RPMI7951 (cell line): ENCODE data around the gene NTN4.

GRCh38 chr12:94389737-94390270 lies 69.9 kb downstream of the CEP83 start:
- RAMPAGE, long total RNA = no peak

- RAMPAGE, long total RNA = no peak
These were observed 684 bp upstream of the CEP83 start for GRCh38 chr12:94460161-94460941.

DNA sequence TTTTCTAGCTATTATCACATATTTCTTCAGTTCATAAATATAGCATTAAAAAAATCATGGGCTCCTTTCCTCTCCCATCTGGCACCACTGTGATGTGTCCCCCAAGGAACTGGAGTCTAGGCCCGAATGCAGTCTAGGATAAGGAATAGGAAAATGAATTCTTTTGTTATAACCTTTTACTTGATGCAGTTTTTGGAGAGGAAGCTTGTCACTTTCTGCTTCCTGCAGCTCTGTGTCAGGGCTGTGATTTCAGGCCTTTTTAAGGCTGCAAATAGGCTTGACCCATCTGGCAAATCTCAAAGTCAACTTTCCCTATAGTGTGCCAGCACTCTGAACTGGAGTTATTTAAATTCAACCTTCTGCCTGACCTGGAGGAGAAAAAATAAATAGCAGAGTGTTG lies 51.8 kb upstream of the CEP83 start:
- RAMPAGE, long total RNA = no peak

DNA sequence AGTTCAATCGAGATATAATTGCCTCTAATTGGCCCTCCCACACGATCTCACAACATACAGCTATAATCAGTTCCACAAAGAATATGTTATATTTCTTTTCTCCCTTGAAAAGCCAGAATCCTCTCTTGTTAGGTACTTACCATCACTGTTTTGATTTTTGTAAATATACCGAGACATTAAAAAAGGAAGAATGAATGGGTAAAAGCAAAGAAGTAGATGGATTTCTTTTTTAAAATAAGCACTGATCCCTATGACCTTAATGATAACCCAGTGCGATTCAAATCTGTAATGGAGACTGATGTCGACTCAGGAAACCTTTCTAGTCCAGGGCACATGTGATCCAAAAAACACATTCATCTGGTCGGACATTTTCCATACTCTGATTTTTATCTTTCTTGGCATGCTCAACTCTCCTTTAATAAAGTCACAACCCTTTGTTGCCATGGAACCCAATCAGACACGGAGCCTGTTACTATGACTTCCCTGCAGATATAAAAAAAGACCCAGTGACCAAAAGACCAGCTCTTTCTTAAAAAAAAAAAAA lies 28.0 kb downstream of the TMCC3 start:
- RAMPAGE, long total RNA = no peak

GRCh38 chr12:95225509-95226274 lies 8.1 kb downstream of the VEZT start:
- RAMPAGE, long total RNA = no peak

DNA sequence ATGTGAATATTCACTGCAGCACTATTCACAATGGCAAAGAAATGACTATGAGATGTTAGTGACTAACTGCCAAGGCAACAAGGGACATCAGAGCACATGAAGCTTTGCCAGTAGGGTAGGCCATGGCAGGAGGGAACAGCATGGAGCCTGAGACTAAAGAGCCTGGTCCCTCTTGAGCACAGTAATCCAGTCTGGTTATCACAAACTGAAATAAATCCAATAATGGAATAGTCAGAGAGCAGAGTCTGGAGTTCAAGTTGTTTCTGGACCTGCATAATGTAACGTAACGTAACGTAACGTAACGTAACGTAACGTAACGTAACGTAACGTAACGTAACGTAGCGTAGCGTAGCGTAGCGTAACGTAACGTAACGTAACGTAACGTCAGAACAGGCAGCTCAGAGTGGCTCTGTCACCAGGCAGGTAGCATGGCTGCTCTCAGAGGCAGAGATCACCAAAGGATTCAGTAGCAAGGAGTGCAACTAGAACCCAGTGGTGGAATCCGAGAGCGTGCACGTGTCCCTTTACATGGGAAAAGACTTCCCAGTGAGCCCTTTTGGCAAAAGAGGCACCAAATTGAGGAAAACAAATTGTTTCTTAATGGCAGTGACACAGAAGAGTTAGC lies 85.7 kb upstream of the USP44 start:
- RAMPAGE, long total RNA = no peak

- RAMPAGE, long total RNA = no peak
These were observed 95.7 kb upstream of the USP44 start for GRCh38 chr12:95647006-95647270.

DNA sequence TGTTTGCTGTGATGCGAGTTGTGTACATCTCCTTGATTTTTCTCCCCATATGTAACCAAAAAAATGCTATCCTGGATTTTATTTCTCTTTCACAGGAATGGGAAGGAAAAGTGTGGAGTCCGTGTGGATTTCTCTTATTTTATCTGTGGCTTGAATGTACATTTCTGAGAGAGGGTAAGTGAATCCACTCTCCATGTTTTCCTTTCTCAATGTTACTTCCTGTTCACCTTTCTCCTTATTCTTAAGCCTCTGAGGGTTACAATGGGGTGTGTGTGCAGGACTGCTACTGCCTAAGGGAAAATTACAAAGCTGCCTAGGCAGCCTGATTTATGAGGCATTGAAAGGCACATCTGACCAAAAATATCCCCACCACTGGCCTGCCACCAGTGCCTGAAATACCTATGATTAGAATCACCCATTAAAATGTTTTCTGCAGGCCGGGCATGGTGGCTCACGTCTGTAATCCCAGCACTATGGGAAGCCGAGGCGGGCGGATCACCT lies 98.0 kb upstream of the USP44 start:
- RAMPAGE, long total RNA = no peak

DNA sequence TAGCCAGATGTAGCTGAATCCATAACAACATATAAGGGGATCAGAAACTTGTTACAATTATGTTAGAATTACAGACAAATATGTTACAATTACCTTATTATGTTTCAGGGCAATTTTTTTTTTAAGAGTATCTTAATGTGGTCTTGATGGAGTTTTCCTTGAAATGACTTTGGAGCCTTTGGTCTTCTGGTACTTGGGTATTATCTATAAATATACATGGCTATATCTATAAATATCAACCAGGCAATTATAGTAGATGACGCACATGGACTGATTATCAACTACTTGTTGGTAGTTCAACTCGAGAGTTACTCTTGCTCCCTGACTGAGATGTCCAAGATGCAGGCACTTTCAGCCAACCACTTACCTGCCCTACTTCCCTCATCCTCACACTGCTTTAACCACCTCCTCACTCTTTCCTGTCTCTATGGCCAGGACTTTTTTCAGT lies 85.5 kb downstream of the NTN4 start:
- RAMPAGE, long total RNA = no peak

GRCh38 chr12:95710271-95710707 lies 80.3 kb downstream of the NTN4 start:
- RAMPAGE, long total RNA = no peak

- RAMPAGE, long total RNA = no peak
These were observed at the start of gene NTN4 for GRCh38 chr12:95790489-95791231. NTN4 (minus strand) TSS chr12:95790764.

- RAMPAGE, long total RNA = no peak
These were observed 38.0 kb upstream of the LTA4H start for GRCh38 chr12:96072987-96074087.

DNA sequence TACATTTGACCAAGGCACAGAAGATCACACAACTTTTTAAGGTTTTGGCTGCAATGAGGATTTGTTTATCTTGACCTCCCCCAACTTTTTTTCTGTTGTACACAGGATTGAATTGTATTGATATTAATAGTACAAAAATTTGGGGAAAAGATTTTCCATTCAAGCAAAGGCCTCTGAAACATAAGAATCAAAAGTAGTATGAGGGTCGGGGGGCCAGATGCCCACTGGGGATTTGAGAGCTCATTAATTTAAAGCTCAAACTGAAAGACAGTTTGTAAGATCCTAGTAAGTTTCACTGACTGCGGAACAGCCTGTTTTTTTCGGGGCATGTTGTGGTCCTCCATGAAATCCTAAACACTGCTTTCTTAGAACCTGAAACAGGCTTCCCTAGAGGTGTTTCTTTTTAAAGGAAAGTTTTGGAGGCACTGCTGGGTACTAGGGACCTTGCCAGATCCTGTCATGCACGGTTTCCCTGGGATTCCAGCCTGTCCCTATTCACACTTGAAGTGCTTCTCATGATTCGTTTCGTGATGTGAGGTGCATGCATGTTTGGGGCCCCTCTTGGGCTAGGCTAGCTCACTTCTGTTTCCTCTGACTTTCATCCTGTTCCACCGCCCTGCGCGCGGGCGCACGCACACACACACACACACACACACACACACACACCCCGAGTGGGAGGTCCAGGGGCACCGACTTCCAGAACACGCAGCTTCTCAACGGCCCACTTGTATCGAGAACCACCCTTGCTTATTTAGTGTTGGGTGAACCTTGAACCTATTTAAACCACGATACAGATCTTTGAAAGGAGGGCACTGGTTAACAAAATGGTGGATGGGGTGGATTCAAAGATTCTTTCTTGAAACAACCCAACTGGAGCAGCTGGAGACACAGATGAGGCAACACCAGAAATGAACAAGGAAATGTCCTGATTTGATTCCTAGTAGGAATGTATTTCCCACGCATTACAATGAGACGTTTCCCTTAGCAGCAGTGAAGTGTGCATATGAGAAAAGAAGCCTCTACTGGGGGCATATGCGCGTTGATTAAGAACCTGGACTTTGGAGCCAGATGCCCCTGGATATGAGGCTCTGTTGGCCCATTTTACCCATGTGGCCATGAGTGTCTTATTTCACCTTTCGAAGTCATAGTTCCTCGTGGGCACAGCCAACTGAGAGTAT lies 16.1 kb downstream of the ELK3 start:
- RAMPAGE, long total RNA = no peak

DNA sequence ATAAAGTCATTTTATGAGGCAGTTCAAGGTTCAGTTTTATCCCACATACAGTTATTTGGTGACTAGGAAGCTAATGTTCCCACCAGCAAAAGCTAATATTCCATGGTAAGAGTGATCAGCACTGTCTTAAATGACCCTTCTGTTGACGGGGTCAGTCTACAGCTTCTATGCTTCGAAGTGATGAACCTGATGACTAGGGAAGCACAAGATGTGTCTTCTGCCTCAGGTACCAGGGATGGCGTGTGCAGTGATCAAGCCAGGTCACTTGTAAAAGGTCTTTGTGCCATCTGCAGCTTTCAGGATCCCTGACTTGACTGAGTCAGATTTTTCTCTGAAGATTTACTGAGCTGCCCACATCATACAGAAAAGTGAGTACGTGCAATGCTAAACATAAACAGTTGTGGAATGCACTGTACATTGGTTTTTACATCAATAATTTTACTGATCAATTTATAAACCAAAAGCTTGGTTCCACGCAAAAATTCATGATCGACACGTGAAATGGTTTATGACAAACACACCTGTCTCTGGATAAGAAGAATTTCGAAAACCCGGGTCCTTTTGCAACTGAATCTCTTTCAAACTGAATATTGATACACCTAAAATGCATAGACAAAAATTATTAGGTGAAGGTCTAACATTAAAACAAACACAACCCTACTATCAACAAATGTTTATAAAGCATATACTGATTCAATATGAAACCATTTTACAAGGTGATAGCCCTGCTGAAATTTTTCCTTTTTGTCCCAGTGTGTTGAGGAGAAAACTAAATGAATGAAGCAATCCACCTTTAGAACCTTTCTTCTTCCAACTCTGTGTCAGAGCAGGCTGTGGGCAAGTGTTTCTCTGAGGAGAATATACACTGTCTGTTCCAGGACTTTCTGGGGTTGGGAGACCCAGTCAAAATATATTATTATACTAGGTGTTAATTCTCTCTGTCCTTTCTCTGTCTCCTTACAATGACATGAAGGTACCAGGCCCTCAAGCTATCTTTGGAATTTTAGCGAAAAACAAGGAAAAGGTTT lies 86.4 kb downstream of the ELK3 start:
- RAMPAGE, long total RNA = no peak

GRCh38 chr12:96327377-96327589 lies 73.0 kb downstream of the CDK17 start:
- RAMPAGE, long total RNA = no peak

DNA sequence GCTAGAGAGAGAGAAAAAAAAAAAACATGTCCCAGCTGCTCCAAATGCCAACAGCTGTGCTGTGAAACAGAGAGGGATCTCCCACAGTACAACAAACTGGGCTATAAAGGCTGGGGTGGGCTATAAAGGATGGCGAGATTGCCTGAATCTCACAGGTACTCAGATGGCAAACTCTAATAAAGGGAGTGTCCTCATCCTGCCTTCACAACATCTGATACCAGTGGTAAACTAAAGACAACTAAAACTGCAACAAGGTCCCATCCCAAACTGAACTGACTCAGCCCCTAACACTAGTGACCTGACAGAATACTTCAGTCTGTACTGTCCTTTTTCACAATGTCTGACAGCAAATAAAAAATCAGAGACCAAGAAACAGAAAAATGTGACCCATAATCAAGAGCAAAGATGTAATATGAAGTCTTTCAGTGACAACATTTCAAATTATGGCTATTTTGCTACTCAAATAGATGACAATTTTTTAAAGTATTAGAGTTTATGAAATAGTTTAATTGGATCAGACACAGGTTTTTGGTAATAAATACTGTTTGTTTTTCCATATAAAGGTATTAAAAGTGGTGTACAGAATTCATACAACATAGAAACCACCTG lies 47.8 kb downstream of the CDK17 start:
- RAMPAGE, long total RNA = no peak

DNA sequence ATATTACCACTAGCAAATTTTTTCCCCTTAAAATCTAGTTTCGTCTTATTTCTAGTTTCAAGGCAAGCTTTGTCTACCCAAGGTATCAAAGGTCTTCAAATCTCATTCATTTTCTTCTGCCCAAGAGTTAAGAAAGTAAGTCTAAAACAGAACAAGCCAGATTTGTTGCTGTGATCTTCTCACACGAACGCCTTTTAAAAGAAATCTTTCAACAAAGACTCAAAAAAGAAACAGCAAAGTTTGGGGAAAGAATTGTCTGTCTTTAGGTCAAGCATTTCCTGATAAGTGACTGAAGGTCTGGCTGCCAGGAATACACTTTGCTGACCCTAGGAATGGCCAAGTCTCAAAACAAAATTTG lies 1.8 kb downstream of the CDK17 start:
- RAMPAGE, long total RNA = no peak

DNA sequence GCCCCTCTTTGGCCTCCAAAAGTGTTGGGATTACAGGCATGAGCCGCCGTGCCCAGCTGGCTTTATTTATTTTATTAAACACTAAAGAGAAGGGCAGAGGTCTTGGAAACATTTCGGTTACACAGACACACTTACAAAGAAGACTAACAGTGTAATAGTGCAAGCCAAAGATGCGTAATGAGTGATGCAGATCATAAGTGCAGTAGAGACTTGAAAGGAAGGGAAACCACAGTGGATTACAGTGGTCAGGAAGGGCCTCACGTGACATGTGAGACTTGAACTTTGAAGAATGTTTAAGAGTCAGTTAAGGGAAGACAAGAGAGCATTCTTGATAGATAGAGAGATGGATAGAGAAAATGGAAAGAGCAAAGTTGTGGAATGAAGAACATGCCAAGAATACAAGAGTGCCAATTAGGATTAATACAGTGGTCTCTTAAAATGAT lies 33.9 kb upstream of the CDK17 start:
- RAMPAGE, long total RNA = no peak

DNA sequence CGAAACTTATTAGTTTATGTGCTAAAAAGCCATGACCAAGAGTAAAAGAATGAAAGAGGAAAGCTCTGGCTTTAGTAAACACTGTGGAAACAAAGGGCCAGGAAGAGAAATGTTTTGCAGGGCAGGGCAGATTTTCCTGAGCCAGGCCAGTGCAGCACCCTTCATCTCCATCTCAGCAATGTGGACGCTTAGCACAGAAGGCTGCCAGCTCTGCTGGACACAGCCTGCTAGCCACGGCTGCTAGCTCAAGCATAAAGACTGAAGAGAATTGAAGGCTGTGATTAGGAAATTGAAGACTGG lies 235.9 kb downstream of the NEDD1 start:
- RAMPAGE, long total RNA = no peak

GRCh38 chr12:98493401-98494286 lies 21.7 kb upstream of the TMPO start:
- RAMPAGE, long total RNA = no peak